Right atrium auricular region (tissue), 2 donors: ENCODE data around the genes TOMM40, APOE, NKPD1 and ERCC1.

DNA sequence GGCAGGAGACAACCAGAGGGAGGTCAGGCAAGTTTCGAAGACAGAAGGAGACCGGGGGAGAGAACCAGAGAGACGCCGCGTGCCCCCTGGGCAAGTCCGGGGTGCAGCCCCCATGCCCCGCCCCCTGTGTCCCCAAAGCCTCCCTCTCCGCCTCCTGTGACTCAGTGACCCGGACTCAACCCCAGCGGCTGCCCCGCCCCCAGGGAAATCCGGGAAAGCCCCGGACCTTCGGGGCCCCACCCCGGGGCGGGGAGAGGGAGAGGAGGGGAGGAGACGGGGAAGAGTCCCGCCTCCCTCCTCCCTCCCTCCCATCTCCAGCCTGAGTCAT, 1.2 kb upstream of the BCL3 start:
- PRO-cap = bidirectional peak, plus-strand start outside the sequence, minus-strand start at position 103 of the sequence
- RAMPAGE, long total RNA, 2 experiments = no peak in any of the 2 experiments

DNA sequence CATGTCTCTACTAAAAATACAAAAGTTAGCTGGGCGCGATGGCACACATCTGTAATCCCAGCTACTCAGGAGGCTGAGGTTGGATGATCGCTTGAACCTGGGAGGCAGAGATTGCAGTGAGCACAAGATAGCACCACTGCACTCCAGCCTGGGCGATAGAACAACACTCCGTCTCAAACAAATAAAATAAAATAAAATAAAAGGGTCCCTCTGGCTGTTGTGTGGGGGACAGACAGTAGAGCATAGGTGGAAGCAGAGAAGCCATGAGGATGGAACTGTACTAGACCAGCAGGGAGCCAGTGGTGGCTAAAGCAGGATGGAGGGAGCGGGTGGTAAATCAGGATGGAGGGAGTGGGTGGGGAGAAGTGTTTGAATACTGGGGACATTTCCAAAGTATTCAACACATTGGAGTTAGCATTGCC, 7.2 kb downstream of the BCL3 start:
- PRO-cap = no peak
- RAMPAGE, long total RNA, 2 experiments = no peak in any of the 2 experiments

- PRO-cap = bidirectional peak, plus-strand start at chr19:44891255, minus-strand start at chr19:44890922
- RAMPAGE, long total RNA, 2 experiments = no peak in any of the 2 experiments
Observed at GRCh38 chr19:44891041-44891896, at the start of gene TOMM40. Gene TOMM40 (plus strand): TSS chr19:44891254.

- PRO-cap = no peak
- RAMPAGE, long total RNA, 2 experiments = no peak in any of the 2 experiments
Observed at GRCh38 chr19:44904170-44905172, 1.1 kb upstream of the APOE start.

GRCh38 chr19:44905225-44905932, at the start of gene APOE:
Gene APOE (plus strand): TSS chr19:44905796.
- PRO-cap = unidirectional peak, plus-strand start at chr19:44905796
- RAMPAGE, long total RNA, 2 experiments = start-site peak on the plus strand in 2 of 2 experiments, at chr19:44905793-44905835 at its widest, 349 to 3,278 reads per replicate

- PRO-cap = no peak
- RAMPAGE, long total RNA, 2 experiments = no peak in any of the 2 experiments
Observed at GRCh38 chr19:44908226-44909061, 2.8 kb downstream of the APOE start.

DNA sequence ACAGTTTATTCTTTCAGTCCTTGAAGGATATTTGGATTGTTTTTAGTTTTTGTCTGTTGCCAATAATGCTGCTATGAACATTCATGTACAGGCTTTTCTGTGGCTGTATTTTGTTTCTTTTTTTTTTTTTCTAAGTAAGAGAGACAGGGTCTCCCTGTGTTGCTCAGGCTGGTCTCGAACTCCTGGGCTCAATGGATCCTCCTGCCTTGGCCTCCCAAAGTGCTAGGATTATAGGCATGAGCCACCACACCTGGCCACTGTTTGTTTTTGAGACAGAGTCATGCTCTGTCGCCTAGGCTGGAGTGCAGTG, 3.9 kb downstream of the CLPTM1 start:
- PRO-cap = no peak
- RAMPAGE, long total RNA, 2 experiments = no peak in any of the 2 experiments

- PRO-cap = no peak
- RAMPAGE, long total RNA, 2 experiments = no peak in any of the 2 experiments
Observed at GRCh38 chr19:45071634-45072984, 4.2 kb downstream of the ZNF296 start.

DNA sequence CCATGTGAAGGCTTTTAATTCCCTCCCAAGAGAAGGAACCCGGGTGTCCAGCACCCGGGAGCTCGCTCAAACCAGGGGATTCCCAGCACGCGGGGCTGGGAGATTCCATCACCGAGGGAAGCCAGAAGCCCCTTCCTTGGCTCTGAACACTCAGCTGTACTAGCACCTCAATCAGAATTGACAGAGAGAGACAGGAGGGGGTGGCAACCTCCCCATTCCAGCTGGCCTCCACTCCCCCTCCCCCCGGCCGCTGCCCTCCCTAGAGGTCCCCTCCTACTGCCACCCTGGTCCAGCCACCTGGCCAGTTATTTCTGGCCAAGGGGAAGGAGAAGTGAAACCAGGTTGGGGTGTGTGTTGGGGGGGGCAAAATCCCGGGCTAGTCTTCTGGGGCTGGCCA, 1.2 kb downstream of the ZNF296 start:
- PRO-cap = bidirectional peak, plus-strand start outside the sequence, minus-strand start at position 313 of the sequence
- RAMPAGE, long total RNA, 2 experiments = no peak in any of the 2 experiments

DNA sequence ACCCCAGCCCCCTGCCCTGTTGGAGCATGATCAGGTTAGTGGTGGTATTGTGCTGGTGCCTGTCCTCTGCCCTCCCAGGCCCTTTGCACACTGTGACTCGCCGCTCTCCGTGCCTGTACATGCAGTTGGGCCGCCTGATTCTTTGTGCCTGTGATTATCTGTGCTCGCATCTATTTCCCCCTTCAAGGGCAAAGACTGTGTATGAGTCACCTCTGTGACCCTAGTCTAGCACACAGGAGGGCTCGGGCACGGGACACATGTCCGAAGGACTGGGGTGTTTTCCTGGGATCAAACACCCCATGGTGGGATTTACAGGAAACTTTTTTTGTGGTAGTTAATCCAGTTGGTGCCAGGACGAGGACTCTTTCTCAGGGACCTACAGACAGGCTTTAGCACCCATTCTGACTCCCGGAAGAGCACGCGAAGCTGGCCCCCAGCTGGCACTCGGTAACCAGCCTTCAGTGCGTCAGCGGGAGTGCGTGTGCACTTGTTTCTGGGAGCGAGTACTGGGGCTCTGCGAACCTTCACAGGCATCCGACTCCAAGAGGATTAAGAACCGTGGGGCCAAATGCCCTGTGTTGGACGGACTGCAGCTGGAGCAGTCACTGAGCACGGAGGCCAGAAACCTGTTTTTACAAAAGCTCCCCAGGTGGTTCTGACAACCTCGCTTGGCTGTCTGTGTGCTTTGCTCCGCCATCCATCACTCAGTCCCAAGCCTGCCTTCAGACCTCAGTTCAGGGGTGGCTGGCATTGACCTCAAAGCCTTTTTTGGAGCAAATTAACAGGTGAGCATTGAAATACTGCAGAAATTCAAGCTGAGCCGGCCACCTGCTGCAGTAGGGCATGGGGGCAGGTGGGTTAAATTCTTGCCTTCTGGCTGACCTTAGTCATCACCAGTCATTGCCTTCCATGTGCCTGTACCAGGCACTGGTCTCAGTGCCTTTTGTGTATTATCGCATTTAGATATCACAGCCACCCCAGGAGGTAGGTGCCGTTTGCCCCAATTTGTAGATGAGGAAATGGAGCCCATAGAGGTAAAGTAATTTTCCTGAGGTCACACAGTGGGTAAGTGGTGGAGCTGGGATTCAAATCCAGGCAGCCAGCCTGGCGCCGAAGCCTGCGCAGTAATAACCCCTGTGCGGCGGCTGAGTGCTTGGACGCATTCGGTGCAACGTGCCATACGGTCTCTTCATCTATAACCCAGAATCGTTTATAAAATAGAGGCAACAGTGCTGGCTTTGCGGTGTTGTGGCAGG, 6.9 kb downstream of the PPP1R37 start:
- PRO-cap = no peak
- RAMPAGE, long total RNA, 2 experiments = no peak in any of the 2 experiments

- PRO-cap = no peak
- RAMPAGE, long total RNA, 2 experiments = no peak in any of the 2 experiments
Observed at GRCh38 chr19:45160698-45161192, at the start of gene NKPD1. Gene NKPD1 (minus strand): TSS chr19:45160982.

DNA sequence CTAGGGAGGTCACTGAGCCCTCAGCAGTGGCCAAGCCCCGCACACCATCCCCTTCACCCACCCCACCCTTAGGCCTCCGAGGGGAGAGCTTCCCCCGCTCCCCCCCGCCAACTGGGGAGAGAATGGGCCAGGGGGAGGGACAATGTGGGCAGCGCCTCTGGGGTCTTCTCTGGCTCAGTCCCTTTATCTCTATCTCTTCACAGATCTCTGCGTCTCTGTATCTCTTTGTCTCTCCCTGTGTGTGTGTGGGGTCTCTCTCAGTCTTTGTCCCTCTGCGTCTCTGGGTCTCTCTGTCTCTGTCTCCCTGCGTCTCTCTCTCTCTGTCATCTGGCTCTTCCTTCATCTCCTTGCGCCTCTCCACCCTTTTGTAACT, 472 bp upstream of the MARK4 start:
- PRO-cap = no peak
- RAMPAGE, long total RNA, 2 experiments = no peak in any of the 2 experiments

DNA sequence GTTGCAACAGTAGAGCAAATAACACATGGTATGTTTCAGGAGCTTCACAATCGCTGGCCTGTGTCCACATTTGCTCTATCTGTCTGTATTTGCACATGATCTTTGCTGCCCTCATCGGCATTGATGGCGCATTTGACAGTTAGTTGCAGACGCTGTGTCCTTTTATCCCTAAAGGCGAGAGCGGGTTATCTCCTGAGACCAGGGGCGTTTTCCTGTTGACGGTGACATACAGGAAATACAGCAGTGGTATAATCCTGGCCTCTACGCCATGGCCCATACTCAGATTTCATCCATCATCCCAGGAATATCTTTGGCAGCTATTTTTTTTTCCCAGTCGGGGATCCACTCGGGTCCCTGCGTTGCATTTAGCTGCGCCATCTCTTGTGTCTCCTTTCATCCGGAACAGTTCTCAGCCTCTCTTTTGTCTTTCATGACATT, 22.1 kb downstream of the MARK4 start:
- PRO-cap = no peak
- RAMPAGE, long total RNA, 2 experiments = no peak in any of the 2 experiments

GRCh38 chr19:45300342-45301171, 22.1 kb downstream of the CKM start:
- PRO-cap = no peak
- RAMPAGE, long total RNA, 2 experiments = no peak in any of the 2 experiments

- PRO-cap = no peak
- RAMPAGE, long total RNA, 2 experiments = no peak in any of the 2 experiments
Observed at GRCh38 chr19:45385848-45386368, 15.5 kb upstream of the ERCC2 start.

DNA sequence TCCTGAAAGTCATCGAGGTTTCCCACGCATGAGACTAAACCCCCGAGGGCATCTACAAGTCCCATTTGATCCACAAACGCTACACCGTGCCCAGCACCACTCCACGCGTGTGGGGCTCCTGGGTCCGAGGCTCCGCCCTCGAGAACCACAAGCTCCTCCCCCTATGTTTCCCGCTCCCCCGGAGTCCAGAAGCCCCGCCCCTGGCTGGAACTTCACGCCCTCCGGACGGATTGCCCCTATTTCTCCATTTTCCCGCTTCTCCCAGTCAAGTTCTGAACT, 563 bp upstream of the POLR1G start:
- PRO-cap = no peak
- RAMPAGE, long total RNA, 2 experiments = start-site peak on the plus strand in 2 of 2 experiments, centred at positions 198 to 202 of the sequence, 6 reads per replicate

DNA sequence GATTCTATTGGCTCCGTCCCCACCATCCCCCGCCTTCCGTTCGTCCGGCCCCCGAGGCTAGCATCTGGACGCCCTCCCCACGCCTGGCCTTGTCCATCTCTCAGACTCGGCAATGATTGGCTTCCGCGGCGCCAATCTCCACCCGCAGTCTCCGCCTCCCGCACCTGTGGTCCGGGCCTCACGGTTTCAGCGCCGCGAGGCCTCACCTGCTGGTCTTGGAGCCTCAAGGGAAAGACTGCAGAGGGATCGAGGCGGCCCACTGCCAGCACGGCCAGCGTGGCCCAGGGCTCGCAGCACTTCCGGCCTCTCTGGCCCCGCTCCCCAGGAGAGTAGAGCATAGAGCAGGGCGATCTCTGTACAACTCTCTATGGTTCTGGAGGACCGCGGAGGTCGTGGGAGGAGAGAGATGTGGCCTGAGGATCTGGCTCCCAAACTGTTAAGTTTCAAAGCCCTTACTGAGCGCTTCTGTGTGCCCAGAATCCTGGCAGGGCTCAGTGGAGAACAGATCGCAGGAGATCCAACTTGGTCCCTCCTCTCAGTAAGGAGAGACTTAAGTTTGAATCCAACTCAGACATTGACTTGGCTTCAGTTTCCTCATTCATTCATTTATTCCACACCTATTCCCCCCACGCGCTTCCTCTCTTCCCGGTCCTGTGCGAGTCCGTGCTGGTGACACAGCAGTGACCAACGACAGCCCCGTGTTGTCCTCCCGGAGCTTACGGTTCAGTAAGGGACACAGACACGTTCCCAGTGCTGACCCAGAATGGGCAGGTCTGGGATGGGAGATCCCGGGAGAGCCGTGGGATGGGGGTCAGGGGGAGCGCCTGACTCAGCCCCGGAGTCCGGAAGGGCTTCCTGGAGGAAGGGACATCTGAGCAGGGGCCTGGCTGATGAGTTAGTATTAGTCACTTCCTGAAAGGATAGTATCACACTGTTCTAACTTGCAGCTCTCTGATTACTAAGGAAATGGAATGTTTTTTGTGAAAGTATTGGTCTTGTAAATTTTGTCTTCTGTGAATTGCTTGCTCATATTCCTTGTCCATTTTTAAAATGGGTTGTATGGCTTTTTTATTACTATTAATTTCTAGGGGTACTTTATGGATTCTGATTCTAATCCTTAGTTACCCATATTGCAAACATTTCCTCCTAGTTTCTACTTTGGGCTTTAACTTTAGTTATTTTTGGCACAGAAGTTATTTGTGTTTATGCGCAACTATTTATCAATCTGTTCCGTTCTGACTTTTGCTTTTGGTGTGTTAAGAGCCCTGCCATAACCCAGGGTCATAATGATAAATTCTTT, at the start of gene ERCC1:
Gene ERCC1, minus strand, starts transcription at position 301 of the 1,300 bp plus-strand sequence.
- PRO-cap = bidirectional peak, plus-strand start at position 161 of the sequence, minus-strand start outside the sequence; bidirectional peak, plus-strand start at position 378 of the sequence, minus-strand start at position 301 of the sequence; bidirectional peak, plus-strand start at position 992 of the sequence, minus-strand start at position 765 of the sequence
- RAMPAGE, long total RNA, 2 experiments = start-site peak on the minus strand in 2 of 2 experiments, centred at positions 264 to 272 of the sequence, 909 to 1,088 reads per replicate

- PRO-cap = bidirectional peak, plus-strand start at chr19:45444473, minus-strand start at chr19:45444398
- RAMPAGE, long total RNA, 2 experiments = no peak in any of the 2 experiments
Observed at GRCh38 chr19:45443899-45445136, 20.6 kb upstream of the ERCC1 start.

DNA sequence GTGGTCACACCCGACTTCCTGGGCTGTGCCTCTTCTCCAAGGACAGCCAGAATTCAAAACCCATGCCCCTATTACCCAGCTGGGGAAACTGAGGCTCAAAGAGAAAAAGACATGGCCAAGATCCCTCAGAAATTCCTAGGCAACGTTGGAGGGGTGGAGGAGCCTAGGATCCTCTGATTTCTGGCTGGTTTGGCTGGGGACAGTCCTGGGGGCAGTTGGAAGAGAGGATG, 2.3 kb downstream of the VASP start:
- PRO-cap = no peak
- RAMPAGE, long total RNA, 2 experiments = no peak in any of the 2 experiments

DNA sequence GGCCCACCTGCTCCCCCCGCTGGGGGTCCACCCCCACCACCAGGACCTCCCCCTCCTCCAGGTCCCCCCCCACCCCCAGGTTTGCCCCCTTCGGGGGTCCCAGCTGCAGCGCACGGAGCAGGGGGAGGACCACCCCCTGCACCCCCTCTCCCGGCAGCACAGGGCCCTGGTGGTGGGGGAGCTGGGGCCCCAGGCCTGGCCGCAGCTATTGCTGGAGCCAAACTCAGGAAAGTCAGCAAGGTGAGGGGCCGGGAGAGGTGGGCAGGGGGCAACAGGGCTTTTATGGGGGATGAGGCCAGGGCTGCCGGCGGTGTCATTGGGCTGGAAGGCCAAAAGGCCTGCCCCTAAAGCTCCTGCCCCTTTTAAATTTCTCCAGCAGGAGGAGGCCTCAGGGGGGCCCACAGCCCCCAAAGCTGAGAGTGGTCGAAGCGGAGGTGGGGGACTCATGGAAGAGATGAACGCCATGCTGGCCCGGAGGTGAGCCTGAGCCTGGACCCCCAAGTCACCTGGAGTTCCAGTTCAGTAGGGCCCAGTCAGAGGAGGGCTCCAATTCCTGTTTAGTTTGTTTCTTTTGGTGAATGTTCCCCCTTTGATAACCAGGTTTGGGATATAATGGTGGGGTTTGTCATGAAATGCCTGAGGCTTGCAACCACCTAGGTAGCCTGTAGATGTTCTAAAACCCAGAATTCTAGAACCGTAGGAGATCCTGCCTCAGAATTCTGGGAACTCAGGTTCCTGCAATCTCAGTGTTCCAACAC, 15.2 kb downstream of the VASP start:
- PRO-cap = no peak
- RAMPAGE, long total RNA, 2 experiments = no peak in any of the 2 experiments